Cardiac ventricle fibroblast (primary cell): Measurements from ENCODE around the gene NINJ1.

DNA sequence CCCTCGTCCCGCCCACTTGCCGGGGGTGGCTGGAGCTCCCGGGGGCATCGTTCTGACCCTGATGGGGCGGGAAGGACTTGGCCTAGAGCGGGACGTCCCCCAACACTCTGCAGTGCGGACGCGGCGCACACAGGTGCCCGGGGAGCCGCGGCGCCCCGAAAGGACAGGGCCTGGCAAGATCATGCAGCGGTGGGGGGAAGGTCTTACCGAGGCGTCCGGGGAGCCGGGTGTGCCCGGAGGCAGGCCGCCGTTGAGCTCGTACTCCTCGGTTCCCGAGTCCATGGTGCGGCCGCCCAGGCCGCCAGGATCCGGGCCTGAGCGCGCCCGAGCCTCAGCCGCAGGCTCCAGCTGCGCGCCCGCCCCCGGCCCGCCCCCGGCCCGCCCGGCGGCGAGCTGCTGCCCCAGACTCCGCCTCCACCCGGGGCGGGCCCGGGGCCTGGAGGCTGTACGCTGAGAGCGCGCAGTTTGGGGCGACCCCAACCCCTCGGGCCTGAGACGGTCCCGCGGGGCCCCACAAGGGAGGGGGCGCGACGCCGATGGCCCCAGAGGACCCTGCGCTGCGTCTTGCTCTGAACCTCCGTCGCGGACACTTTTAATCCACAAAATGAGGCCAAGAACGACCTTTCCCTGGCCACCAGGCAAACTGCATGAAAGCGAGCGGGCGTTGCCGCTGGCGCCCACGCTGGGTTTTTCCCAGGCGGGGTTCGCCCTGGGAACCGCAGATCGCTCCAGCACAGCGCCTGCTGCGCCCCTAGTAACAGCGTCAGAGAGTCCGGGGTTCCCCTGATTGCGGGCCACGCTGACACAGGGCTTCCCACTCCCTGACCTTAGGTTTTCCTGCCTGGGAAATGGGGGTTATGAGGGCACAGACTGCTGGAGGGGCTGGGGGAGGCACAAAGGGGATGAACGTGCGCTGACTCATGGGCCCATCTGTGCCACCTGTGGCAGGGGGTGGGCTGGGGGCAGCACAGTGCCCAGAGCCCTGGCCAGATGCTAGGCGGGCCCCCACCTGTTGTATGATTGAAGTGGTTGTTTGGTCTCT lies at the start of gene NINJ1:
Gene NINJ1 (minus strand): TSS at position 316 of the 1,042 bp plus-strand sequence.
- RAMPAGE, long total RNA, result no peak

DNA sequence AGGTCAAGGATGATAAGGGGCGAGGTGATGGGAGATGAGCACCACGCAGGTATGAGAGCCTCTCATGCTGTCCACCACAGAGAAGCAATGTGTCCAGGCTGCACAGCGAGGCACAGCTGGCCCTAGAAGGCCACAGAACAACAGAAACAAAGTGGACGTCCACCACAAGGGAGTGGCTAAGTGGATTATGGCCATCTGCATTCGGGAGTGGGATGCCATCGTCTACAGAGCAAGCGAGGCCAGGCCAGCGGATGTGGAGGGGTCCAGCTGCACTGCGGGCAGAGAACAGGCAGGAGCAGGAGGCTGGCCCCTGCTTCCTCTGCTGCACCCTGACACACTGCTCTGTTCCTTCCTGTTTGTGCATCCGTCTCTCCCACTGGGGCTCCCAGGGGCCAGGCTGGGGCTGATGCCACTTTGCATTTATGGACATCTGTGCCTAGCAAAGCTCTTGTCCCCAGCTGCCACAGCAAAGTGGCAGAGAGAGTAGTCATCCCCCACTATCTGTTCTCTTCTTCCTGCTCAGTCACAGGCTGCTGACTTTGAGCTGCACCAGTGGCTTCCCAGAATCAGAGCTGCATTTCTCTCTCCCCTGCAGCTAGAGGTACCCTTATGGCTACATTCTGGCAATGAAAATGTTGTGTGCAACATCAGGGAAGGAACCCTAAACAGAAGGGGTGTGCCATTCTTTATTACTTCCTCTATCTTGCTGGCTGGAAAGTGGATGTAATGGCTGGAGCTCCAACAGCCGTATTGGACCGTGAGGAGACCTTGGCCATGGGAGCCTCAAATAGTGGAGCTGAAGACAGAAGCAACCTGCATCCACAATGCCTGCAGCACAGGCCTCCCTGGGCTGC lies 4.1 kb upstream of the NINJ1 start:
- RAMPAGE, long total RNA, result no peak

DNA sequence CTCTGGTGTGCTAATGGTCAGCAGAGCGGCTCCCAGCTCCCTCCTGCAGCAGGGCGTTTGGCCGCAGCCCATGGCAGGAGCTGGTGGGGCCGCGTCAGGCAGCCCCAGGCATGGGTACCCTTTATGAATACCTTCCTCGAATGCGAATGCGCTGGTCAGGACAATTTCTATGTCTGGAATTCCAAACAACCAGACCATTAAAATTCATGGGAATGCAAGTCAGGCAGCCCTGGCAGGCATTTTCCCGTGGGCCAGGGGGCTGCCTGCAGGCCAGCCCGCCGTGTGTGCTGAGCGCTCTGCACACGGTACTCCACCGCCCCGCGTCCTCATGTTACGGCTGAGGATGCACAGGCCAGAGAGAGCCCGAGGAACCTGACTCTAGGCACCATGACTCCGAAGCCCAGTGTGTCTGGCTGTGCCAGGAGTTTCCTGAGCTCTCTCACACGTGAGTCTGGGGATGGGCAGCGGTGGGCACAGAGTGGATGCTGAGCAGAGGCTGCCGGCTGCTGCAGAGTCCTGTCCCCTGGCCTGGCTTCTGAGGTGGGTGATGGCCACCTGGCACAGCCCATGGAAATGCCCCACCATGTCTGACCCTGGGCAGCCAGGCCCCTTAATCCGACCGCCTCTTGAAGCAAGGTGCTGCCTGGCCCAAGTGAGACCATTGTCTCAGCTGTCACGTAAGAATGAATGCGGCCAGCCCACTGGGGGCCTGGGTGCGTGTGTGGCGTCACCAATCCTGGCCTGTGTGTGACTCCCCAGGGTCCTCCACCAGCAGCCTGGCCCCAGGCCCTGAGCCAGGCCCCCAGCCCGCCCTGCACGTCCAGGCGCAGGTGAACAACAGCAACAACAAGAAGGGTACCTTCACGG lies 123.9 kb downstream of the WNK2 start:
- RAMPAGE, long total RNA, result no peak

GRCh38 chr9:93454203-93454715 lies 878 bp upstream of the FAM120AOS start:
- RAMPAGE, long total RNA, result no peak

- RAMPAGE, long total RNA, result no peak
Observed at GRCh38 chr9:93566905-93567526, 9.4 kb upstream of the PHF2 start.

DNA sequence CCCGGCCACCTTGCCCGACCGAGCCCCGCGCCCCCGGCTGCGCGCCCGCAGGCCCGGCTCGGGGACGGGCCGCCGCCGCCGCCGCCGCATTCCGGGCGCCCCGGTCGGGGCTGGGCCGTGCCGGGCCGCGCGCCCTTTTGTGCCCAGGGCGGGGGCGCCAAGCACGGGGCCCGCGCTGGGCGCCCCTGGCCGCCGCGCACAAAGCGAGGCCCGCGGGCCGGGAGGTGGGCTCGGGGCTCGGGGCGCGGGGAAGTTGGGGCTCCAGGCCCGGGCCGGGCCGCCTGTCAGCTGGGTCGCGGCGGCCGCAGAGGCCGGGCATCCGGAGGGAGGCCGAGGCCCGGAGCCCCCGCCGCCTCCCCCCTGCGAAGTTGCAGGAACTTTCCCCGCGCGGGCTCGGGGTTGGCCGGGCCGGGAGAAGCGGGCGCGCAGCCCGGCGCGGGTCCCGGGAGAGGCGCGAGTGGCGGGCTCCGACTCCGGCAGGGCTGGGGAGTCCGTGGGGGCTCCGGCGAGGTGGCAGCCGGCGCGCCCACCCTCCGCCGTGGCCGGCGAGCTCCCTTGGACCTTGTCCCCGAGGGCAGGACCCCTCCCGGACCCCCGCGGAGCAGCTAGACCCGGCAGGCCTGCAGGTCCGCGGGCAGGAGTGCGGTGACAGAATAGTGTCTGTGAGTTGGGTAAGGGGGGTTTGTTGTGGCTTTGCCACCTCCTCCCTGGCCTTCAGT lies 685 bp downstream of the PHF2 start:
- RAMPAGE, long total RNA, result no peak

- RAMPAGE, long total RNA, result no peak
Observed at GRCh38 chr9:94159380-94159621, 75.0 kb downstream of the PTPDC1 start.

GRCh38 chr9:94168613-94169221 lies 84.5 kb downstream of the PTPDC1 start:
- RAMPAGE, long total RNA, result no peak

DNA sequence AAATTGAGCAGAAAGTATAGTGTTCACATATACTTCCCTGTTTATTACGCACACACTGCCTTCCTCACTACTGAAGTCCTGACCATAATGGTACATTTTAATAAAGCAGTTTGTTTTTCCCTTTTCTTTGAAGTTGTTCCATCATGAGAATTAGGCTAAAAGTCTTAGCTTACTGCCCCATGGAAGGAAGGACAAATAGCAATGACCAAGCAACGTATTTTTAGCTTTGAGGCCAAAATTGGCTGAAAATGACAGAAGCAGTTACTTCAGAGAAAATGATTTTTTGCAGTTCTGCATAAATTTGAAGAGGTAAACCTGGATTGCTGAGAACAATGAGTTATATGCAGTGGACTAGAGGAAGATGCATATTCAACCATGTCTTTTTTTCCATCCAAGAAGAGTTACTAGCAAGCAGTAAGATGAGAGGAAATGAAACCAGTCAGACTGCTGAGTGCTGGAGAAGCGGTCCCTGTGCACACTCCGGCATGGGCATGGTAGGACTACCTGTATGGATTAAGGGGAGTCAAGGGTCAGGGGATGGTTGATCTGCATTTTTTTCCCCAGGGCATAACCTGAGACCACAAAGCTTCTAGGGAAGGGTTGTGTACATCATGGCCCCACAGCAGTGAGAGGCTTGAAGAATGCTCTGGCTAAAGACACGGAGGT lies 76.7 kb upstream of the ZNF169 start:
- RAMPAGE, long total RNA, result no peak

- RAMPAGE, long total RNA, result no peak
Observed at GRCh38 chr9:94553060-94553884, 40.4 kb downstream of the FBP2 start.

DNA sequence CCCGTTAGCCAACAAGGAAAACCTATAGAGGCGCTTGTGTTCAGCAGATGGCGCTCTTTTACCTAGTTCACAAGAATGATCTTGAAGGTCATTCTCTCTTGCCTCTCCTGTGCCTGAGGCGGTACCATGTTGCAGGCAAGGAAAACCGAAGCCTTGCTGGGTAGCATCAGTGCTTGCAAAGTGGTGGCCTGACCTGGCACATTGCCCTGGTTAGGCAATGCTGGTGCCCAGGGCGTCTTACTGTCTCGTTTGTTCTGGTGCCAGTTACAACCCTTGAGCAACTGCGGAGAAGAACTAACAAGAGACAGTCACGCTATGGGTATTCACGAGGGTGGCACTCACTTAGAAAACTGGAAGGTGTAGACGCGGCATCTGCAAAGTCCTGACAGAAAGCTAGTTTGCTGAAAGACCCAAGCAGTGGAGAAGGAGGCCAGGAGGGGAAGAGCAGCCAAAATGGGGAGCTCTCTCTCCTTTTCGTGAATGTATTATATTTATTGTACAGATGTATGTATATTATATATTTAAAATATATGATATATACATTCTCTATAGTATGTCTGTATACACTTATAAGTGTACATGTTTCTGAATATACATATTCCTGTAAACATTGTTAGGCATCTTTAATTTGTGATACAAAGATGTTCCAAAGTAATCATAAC lies 56.8 kb downstream of the AOPEP start:
- RAMPAGE, long total RNA, result no peak

GRCh38 chr9:94900486-94901190 lies 174.1 kb downstream of the AOPEP start:
- RAMPAGE, long total RNA, result no peak

DNA sequence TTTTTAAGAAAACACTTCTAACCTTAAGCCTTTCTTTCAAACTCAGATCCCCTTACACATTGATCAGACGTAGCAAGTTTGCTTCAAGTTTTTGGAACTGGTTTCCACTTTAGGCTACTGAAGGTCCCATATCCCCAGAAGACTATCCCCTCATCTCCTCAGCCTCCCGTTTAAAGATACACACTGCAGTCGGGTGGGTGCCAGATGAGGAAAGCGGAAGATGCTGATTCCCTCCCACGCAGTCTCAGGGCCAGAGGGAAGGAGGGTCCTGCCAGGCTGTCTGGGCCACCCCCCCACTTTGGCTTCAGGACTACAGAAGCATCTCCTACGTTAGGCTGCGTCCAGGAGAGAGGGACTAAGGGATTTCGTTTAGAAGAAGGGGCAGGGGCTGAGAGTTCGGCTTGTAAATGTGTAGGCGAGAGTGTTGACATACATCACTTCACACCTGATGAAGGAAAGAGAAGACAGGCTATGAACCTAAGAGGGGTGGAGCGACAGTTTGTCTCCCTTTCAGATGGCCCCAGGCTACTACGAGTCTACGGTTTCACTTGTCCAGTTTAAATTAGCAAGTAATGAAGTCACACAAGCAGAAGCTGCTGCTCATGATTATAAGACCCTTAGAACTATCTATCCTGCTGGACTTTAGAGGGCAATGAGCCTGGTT lies 192.8 kb downstream of the AOPEP start:
- RAMPAGE, long total RNA, result no peak

- RAMPAGE, long total RNA, result no peak
Observed at GRCh38 chr9:94924098-94924607, 197.7 kb downstream of the AOPEP start.

GRCh38 chr9:94925569-94926466 lies 199.3 kb downstream of the AOPEP start:
- RAMPAGE, long total RNA, result no peak

GRCh38 chr9:94974127-94974769 lies 247.7 kb downstream of the AOPEP start:
- RAMPAGE, long total RNA, result no peak

- RAMPAGE, long total RNA, result no peak
Observed at GRCh38 chr9:94979826-94980634, 253.5 kb downstream of the AOPEP start.

GRCh38 chr9:94988784-94989094 lies 262.2 kb downstream of the AOPEP start:
- RAMPAGE, long total RNA, result no peak

DNA sequence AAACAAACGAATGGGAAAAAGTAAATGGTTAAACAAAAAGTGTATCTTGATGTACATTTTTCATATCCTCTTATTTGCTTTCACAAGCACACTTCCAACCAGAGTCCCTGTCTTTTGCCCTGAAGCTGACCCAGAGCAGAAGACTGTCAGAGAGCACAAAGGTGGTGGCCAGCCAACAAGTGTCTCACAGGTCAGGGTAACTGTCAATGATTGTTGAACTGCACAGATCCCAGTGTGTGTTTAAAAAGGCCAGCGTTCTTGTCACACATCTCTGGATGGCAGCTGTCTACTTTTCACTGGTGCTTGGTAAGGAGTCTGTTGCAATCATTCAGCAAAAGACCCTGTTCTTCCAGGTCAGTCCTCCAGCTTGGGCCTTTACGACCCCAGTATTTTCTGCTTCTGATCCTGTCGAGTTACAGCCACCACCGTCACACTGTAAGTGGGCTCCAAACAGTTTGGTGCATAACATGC lies 265.5 kb downstream of the AOPEP start:
- RAMPAGE, long total RNA, result no peak

GRCh38 chr9:95021580-95022178 lies 295.2 kb downstream of the AOPEP start:
- RAMPAGE, long total RNA, result no peak